Mammary microvascular endothelial cell (primary cell): ENCODE results near the genes TMEM192 and DDX60.

DNA sequence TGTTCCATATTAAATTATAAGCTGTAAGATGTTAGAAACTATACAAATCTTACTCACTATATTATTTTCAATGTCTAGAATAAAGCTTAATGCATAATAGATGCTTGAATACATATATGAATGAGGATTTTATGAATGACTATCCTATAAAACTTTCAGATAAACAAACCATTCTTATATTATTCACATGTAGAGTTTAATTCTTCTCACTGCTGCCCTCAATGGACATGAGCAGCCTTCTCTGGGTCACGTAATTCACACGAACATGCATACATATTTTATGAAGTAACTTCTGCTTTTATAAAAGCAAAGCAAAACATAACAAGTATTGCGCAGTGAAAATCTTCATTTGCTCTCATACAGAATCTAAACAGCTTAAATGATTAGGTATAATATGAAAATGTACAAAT, 116.6 kb downstream of the TMA16 start:
- RAMPAGE, long total RNA, result no peak

DNA sequence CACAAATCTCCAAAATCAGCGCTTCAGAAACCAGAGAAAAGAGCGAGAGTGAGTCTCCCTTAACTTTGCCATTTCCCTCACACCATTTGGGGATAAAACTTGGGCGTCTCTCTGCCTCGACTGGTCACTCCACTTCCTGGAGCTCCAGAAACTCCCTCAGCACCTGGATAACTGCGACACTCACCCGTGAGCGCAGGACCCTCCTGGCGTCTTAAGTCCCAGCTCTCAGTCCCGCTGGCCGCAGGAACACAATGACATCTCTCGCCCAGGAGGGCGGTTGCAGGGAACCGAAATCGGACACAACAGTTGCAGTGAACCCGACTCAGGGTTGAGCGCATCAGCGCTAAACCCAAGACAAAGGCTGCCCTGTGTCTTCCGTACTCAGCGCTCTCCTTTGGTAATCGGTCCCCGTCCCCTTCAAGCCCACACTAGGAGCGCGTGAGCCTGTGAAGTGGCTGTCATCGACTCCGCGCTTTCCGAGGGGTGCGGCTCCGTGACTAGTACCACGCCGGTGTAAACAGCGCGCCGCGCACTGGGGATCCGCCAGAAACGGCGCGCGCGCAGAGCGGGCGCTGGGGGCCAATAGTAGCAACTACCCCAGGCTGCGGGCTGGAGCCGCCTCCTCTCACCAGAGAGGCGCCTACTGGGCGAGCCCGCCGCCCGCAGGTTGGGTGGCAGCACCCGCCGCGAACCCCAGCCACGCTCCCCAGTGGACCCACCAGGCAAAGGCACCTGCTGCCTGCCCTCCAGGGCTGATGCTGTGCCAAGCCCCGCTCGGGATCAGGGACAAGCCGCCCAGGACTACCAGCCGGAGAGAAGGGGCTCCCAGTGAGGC, 599 bp downstream of the MARCHF1 start:
- RAMPAGE, long total RNA, result no peak

GRCh38 chr4:165112032-165113079, at the start of gene TMEM192:
Gene TMEM192 (minus strand): TSS chr4:165112860.
- RAMPAGE, long total RNA, result no peak

GRCh38 chr4:165247834-165248726, 31.4 kb downstream of the GK3 start:
- RAMPAGE, long total RNA, result no peak

DNA sequence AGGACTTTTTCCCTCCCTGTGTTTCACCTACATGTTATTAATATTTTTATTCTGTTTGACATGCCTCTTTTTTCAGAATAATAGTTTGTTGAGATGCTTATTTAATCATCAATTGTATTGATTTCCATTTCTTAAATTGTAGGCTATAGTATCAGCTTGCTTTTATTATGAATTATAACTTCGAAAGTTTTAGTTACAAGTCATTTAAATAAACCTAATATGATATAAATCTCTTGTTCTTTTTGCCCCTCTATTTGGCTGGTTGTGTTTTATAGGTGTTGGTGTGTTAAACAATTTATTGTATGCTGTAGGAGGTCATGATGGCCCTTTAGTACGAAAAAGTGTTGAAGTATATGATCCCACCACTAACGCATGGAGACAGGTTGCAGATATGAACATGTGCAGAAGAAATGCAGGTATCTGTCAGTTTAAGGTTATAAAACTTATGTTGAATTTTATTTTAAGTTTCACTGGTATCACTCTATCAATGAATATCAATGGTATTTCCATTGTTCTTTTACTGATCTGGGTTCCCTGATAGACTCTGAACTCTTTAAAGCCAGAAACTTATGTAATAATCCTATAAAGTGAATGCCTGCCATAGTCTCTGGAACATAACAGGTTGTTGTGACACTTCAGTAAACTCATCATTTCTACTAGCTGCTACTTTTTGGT, 13.6 kb upstream of the MSMO1 start:
- RAMPAGE, long total RNA, result no peak

DNA sequence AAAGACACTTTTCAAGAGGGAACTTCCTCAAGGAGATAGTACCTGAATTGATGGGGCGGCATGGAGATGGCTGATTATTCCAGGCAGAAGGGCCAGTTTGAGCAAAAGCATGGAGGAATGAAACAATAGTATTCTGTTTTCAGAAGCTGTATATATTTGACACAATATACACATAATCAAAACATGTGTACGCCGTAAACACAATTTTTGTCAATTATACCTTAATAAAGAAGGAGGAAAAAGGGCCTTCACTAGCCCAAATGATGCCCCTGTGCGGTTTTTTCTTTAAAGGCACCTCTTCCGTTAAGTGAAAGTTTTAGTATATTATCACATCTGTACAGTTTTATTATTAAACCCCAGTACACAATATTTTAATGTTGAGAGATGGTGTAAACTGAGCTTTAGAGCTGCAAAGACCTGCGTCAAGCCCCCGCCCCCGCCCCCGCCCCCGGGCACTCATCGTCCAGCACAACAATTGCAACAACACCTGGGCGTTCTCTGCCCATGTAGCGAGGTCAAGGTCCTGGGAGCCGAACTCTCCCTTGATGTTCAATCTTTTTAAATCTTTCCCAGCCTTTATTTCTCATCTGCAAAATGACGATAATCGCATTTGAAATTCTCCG, 896 bp upstream of the MSMO1 start:
- RAMPAGE, long total RNA, result no peak

GRCh38 chr4:165330104-165330773, 2.8 kb downstream of the MSMO1 start:
- RAMPAGE, long total RNA, result no peak

DNA sequence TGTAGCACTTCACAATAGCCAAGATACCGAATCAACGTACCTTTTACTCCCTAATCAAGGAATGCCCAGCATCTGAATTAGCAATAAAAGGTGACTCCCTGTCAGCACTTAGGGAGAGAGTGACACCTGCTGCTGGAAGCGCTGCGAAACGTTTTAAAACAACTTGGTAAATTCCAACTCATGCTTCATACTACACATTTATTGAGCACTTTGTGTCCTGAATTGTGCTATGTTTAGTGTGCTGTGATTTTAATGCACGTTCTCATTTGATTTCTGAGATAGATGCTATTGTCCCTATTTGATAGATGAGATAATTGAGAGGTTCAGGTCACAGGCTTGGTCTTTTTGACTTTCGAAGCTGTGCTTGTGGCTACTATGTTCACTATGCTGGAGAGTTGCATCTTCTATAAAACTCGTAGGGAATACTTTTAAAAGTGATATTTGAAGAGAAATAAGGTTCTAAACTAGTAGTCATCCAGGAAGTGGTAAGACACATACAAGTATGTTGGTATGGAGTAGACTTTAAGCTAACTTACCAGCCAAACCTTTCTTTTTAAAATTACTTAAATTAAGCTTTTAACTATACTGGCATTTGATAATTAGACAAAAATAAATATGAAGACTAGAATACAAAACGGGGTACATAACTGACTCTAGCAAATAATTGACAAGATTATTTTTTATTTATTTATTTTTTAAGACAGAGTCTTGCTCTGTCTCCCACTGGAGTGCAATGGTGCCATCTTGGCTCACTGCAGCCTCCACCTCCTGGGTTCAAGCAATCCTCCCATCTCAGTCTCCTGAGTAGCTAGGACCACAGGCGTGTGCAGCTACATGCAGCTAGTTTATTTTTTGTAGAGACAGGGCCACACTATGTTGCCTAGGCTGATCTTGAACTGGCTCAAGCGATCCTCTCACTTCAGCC, 16.6 kb downstream of the MSMO1 start:
- RAMPAGE, long total RNA, result no peak

DNA sequence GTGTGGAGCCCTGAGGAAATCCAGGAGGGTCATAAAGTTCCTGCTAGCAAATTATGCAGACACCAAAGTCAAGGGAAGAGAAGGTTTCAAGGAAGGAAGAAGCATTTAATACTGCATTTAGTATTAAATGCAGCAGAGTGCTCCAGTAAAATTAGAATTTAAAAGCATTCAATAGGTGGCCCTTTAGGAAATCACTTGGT, 13.9 kb upstream of the CPE start:
- RAMPAGE, long total RNA, result no peak

DNA sequence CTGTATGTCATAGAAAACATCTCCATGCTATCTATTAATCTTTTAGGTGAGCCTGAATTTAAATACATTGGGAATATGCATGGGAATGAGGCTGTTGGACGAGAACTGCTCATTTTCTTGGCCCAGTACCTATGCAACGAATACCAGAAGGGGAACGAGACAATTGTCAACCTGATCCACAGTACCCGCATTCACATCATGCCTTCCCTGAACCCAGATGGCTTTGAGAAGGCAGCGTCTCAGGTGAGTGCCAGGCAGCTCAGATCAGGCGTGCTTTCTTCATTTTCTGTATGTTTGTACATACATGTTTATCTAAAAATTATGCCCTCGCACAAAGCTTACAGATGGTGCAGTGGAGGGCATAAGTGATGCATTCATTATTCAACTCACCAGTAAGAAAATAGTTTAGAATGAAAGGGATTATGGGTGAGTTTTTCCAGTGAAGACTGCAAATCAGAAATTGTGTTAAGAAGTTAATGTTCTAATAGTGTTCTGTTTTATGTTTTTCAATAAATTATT, 85.6 kb downstream of the CPE start:
- RAMPAGE, long total RNA, result no peak

DNA sequence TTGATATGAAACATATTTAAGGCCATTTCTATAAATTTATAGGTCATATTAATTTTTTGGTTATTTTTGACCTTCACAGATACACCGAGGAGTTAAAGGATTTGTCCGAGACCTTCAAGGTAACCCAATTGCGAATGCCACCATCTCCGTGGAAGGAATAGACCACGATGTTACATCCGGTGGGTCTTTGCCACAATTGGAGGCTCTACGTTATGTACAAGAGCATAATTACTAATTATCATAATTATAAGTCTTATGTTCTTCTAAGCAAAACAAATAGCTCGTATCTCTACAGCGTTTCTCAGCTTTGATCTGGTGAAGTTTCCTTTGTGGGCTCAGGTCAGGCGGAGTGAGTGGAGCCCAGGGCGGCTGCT, 114.3 kb downstream of the CPE start:
- RAMPAGE, long total RNA, result no peak

- RAMPAGE, long total RNA, result start-site peak on the minus strand at chr4:168318742-168318783, 309 and 95 reads in 2 replicates
Observed at GRCh38 chr4:168317759-168319127, at the start of gene DDX60. Gene DDX60 (minus strand): TSS chr4:168318752.

GRCh38 chr4:168384950-168385400, 66.4 kb upstream of the DDX60 start:
- RAMPAGE, long total RNA, result no peak

DNA sequence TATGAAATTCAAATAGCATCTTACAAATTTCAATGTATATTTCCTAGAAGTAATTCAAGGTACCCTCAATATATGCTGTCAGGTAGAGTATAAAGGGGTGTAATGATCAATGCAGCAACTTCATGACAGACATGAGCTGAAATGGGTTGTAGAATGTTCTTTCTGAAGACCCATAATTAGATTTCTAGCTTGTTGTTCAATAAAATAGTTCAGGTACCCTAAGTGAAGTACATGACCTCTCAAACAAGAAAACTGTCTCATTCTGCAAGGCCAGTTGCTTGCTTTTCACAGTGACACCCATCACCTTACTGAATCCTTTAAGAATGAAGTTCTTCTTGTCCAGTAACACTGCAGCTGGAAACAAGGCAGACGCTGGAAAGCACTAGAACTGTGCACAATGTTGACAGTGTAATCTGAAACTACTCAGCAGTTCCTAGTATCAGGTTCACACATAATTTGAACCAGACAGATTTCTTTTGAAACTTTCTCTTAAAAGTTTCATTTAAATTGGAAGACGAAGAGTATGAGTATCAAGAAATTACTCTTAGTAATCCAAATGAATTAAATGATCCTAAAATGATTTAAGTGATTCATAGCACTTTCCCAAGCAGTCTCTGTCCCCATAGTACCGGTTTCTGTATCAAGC, 63.3 kb downstream of the PALLD start:
- RAMPAGE, long total RNA, result no peak

DNA sequence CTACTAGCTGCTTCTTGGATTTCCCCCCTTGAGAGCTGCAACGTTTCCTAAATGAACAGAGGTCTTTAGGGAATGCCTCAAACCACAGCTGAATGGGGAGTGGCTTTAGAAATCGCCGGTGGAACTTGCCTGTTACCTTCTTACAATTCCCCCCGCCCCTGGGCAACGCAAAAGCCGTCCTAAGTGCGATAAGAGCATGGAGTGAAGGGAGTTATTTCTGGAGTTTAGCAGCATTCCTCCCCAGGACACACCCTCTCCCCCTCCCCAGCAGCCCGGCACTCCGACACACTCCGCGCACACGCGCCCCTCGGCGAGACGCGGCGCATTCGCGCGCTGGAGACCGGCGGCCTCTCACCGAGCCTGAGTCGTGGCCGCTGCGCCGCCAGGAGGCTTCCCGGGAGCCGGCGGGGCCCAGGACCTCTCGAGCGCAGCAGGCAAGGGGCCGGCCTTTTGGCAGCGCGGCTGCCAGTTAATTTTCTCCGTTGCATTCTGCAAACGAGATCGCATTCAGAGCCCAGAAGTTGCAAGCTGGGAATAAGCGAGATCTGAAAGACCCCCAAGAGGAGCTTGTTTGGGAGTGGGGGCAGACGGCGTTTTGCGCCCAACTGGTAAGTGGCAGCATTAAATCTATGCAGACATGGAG, 134.6 kb downstream of the PALLD start:
- RAMPAGE, long total RNA, result no peak

GRCh38 chr4:168632491-168633456, 135.9 kb downstream of the PALLD start:
- RAMPAGE, long total RNA, result no peak

GRCh38 chr4:168711718-168712263, 214.9 kb downstream of the PALLD start:
- RAMPAGE, long total RNA, result no peak

DNA sequence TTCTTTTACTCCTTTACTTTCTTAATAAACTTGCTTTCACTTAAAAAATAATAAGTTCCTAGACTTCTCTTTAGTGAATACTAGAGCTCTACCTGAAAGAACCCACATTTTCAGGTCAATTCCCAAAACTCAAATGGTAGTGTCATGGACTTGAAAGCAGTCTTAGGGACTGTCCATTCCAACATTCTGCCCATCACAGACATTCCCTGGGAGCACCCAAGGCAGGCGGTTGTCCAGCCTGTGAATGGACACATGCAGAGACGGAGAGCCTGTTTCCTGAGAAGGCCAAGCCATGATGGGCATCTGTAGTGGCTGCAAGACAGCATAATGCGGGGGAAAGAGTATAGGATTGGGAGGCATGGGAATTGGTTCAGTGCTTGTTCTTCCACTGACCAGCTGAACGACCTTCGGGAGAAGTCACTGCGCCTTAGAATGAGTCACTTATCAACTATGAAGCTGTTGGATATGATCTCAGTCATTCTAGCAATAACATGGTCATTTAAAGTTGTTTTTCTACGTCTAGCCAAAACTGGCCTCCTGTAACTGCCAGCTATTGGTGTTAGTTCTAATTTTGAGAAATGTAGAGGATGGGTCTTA, 243.7 kb downstream of the CBR4 start:
- RAMPAGE, long total RNA, result no peak

- RAMPAGE, long total RNA, result no peak
Observed at GRCh38 chr4:168769127-168769914, 240.7 kb downstream of the CBR4 start.

- RAMPAGE, long total RNA, result no peak
Observed at GRCh38 chr4:168803122-168803556, 206.9 kb downstream of the CBR4 start.